ENCODE measurements around the gene E2F3.

- PRO-cap: no peak
Observed at GRCh38 chr6:19690947-19692248, 145.8 kb upstream of the ID4 start.

DNA sequence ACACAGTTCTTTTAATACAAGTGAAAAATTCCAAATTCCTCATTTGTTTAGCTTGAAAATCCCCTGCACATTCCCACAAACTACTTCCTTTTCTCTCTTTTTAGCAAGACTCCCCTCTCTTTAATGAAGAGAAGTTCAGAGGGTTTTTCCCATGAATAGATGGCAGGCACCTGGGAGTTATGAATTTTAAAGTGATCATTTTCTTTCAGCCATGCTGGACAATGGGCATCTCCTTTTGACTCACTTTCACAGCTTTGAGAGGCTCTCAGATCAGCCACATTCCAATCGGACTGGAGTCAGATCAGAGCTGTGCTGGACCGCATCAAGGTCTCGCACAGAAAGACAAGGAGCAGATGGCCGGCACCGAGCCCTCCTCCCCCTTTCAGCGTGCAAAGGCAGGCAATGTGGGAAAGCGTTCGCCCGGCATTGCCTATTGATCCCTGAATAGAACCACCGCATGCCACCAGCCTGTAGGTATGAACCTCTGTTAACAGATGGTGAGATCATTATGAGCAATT lies 117.7 kb upstream of the ID4 start:
- PRO-cap: no peak

GRCh38 chr6:19803405-19804053 lies 33.6 kb upstream of the ID4 start:
- PRO-cap: no peak

DNA sequence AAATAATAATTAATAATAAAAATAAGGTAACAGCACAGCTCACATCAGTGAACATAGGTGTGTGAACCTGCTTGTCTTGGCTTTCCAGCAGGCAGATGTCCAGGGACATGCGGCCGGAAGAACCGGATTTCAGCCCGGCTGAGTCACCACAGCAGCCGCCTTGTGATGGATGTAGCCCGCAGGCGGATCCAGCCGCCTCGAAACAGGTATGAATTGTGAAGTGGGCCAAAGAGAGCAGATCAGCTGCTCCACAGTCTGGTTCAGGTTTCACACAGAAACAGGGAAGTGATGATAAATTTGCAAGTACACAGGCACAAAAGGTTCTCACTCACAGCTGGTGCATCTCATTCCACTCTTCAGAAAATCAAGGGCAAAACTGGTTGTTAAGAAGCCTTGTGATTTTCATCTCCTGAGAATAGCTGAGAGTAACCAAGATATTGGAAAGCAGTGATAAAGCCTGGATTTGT lies 55.1 kb downstream of the ID4 start:
- PRO-cap: no peak

DNA sequence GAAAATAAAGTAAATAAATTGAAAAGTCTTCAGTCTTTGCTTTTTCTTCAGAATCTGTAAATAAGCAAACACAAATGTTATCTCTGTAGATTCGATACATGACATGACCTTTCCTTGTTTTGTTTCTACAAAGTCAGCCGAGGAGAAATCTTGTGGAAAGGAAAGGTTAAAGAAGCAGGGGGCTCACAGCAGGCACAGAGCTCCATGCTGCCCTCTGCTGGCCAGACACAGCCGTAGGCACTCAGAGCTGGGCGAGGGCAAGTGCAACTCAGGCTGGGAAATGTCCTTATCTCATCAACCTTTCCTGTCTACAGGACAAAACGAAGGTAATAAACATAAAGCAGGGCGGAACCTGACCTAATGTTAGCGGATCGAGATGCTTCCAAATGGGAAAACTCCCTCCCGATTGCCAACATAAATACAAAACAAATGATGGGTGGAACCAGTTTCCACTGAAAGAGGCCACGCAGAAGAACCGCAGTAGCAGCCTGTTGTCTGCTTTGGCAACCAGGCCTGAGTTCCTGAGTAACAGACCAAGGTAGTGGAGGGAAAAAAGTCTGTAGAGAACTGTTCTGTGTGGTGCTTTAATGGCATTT lies 85.5 kb downstream of the MBOAT1 start:
- PRO-cap: bidirectional peak, plus-strand start at position 445 of the sequence, minus-strand start at position 306 of the sequence

- PRO-cap: no peak
Observed at GRCh38 chr6:20206785-20207234, 5.5 kb downstream of the MBOAT1 start.

DNA sequence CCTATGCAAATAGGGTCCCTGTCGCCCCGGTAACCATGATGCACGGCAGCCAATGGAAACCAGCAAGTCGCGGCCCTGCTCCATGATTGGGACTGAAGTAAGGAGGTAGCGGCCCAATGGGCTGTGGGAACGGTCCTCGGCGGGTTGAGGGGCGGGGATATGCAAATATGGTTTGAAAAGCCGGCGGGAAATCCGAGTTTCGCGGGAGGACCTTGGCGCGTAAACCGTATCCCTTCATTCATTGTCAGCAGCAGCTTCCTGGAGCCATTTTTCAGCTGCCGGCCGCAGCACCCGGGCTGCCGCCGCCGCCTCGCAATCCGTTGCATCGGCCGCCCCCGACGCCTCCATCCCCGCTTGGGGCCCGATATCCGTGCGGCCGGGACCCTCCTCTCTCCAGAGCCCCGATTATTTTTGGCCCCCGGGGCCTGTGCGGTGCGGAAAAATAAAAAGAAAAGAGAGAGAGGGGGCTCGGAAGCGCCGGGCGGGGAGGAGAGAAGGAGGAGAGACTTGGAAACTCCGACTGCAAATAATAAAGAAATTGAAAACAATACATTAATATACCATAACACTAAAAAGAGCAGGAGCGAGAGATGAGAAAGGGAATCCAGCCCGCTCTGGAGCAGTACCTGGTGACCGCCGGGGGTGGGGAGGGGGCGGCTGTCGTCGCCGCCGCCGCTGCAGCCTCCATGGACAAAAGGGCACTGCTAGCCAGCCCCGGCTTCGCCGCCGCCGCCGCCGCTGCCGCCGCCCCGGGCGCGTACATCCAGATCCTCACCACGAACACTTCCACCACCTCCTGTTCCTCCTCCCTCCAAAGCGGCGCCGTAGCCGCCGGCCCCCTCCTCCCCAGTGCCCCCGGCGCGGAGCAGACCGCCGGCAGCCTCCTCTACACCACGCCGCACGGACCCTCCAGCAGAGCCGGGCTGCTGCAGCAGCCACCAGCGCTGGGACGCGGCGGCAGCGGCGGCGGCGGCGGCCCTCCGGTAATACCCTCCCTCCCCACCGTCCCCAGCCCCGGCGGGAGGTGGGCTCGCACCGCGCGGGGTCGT lies at the start of gene E2F3:
TSS of gene E2F3 (plus strand) at position 237 of the 1,049 bp plus-strand sequence.
- PRO-cap: bidirectional peak, plus-strand start at position 195 of the sequence, minus-strand start outside the sequence; unidirectional peak, plus-strand start at position 267 of the sequence

GRCh38 chr6:20404218-20404437 lies 2.4 kb downstream of the E2F3 start:
- PRO-cap: no peak

- PRO-cap: no peak
Observed at GRCh38 chr6:20411690-20412501, 10.2 kb downstream of the E2F3 start.

- PRO-cap: no peak
Observed at GRCh38 chr6:20534928-20535335, 675 bp downstream of the CDKAL1 start.

DNA sequence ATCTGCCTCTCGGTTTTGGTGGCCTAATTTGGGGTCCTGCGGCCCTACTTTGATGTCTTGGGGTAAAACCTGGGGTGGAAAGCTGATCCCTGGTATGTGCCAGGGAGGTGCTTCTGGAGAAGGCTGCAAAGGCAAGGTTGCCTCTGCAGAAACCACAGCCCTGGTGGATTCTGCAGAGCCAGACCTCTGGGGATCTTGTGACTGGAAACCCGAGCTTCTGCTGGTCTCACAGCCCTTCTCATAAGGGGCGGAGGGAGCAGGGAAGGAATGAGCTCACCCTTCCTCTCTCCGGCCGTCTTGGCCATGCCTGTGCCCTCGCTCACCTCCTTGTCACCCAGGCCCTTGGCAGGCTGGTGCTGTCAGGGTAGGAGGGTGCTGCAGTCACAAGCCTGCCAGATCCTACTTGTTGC lies 245.2 kb upstream of the SOX4 start:
- PRO-cap: no peak

DNA sequence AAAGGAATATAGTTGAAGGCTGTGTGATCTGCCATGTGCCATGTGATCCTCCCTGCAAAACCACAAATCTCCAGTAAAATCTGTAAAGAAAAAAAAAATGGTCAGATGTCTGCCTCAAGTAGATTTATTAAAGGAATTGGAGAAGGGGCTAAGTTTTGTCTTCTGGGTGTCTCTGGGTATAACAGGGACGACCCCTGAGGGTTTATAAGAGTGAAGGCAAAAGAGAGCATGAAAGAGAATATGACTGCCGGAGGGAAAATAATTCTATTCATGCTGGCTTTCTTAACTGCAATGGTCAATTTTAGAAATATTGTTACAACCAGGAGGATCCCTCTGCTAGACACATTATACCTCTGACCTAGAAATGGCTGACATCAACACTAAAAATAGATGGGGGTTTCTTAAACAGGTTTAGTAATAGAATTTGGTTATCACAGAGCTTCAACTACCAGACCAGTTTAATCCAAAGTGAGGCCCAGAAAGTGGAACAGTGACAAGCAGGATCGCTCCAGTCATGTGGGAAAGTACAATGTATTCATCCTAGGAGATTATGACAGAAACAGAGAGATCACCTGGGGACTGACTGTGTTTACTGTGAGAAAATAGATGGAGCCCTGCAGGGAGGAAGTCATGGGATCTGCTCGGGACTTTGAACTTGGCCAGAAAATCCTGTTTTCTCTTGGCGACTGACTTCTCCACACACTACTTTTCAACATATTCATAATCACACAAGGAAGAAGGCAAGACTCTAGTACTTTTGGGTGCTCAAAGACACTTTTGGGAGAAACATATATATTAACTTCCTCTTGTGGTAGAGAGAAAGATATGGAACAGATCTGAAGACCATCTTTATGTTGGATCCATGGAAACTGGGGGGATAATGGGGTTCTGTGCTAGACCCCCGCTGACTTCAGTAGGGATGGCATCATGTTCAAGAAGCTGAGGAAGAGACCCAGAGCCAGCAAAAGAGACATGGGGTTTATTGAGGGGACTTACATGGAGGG lies 238.8 kb upstream of the SOX4 start:
- PRO-cap: unidirectional peak, minus-strand start at position 705 of the sequence

GRCh38 chr6:21523679-21524184 lies 69.8 kb upstream of the SOX4 start:
- PRO-cap: no peak

GRCh38 chr6:21596192-21596830 lies 2.8 kb downstream of the SOX4 start:
- PRO-cap: bidirectional peak, plus-strand start at chr6:21596801, minus-strand start at chr6:21596795

DNA sequence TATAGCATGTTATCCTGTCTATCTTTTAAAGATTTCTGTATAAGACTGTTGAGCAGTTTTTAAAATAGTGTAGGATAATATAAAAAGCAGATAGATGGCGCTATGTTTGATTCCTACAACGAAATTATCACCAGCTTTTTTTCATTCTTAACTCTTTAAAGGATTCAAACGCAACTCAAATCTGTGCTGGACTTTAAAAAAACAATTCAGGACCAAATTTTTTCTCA lies 3.4 kb downstream of the SOX4 start:
- PRO-cap: no peak

GRCh38 chr6:21754757-21755267 lies 161.3 kb downstream of the SOX4 start:
- PRO-cap: no peak

GRCh38 chr6:21921924-21922487 lies 328.5 kb downstream of the SOX4 start:
- PRO-cap: no peak

DNA sequence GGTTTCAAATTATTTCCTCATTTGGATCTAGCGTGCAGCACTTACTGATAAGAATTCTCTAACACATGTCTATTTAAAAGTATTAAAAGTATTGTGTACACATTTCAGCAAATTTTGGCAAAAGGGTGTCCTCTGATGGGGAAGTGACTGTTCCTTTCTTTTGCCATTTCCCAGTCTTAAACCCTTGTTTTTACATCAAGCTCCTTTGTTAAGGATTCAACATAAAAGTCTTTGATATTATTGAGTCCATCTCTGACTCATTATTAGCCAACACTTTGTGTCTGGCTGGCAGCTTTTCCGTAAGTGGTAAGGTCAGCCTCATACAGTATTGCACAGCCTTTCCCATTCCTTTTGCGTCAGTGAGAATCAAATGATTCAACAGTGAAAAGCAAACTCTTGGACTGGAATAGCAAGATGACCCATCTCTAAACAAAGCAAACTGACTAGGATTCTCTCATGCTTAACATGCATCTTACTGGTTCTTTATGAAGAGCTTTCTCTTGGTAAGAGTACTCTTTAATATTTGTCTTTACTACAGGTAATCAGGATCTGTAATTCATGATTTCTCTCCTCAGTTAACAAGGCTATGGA lies 183.8 kb downstream of the PRL start:
- PRO-cap: no peak

- PRO-cap: no peak
Observed at GRCh38 chr6:22145872-22146439, 150.9 kb downstream of the PRL start.

DNA sequence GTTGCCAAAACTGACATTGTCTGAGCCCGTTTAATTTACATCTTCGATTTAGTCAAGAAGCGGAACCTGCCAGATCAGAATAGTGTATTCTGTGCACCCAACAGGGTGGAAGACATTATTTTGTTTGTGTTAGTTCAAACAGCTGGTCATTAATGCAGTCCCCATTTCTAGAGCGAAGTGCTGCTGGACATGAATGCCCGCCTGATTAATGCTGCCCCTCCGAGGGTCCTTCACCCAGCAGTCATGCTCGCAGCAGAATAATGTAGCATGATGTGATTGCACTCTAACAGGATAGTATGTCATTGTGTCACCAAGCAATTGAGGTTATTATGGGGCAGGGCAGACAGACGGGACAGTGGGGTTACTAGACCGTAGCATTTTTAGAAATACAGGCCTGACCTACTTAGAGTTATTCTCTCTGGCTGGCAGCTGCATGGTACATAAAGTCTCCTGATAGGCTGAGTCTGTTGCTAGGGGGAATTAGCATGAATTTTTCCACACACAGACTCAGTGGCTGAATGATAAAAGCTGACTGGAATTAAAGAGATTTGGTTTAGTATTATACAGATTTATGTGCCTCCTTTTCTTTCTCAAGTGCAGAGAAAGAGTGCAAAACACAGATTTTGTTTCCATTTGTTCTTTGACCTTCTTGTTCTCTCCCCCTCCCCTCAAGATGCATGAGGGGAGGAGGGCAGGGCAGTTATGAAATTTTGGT lies 147.1 kb downstream of the PRL start:
- PRO-cap: no peak